Measurements from ENCODE around the genes CARMIL3, DCAF11, REC8, TM9SF1 and NFATC4.

- CAGE, long polyA plus RNA: no peak
- RRBS: no CpG with 5 or more reads among the region's 15 CpGs
These were observed 39.4 kb downstream of the ZFHX2 start for GRCh38 chr14:23512044-23512676.

- CAGE, long polyA plus RNA: no peak
- RRBS: no CpG with 5 or more reads among the region's 7 CpGs
These were observed 23.9 kb upstream of the JPH4 start for GRCh38 chr14:23602411-23602950.

DNA sequence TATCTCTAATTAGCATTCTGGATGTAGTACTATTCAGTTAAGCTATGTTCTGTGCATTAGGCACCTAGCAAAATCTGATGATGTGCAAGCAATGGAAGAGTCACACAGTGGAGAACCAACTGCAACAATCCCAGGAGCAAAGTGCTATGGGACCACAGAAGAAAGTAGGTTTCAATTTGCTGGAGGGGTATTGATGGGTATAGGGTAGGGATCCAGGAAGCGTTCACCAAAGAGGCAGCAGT, 27.3 kb downstream of the DHRS2 start:
- CAGE, long polyA plus RNA: no peak
- RRBS: no CpG with 5 or more reads among the region's 1 CpG

- CAGE, long polyA plus RNA: no peak
- RRBS: no CpG with 5 or more reads among the region's 9 CpGs
These were observed 58.2 kb downstream of the DHRS2 start for GRCh38 chr14:23694059-23695014.

DNA sequence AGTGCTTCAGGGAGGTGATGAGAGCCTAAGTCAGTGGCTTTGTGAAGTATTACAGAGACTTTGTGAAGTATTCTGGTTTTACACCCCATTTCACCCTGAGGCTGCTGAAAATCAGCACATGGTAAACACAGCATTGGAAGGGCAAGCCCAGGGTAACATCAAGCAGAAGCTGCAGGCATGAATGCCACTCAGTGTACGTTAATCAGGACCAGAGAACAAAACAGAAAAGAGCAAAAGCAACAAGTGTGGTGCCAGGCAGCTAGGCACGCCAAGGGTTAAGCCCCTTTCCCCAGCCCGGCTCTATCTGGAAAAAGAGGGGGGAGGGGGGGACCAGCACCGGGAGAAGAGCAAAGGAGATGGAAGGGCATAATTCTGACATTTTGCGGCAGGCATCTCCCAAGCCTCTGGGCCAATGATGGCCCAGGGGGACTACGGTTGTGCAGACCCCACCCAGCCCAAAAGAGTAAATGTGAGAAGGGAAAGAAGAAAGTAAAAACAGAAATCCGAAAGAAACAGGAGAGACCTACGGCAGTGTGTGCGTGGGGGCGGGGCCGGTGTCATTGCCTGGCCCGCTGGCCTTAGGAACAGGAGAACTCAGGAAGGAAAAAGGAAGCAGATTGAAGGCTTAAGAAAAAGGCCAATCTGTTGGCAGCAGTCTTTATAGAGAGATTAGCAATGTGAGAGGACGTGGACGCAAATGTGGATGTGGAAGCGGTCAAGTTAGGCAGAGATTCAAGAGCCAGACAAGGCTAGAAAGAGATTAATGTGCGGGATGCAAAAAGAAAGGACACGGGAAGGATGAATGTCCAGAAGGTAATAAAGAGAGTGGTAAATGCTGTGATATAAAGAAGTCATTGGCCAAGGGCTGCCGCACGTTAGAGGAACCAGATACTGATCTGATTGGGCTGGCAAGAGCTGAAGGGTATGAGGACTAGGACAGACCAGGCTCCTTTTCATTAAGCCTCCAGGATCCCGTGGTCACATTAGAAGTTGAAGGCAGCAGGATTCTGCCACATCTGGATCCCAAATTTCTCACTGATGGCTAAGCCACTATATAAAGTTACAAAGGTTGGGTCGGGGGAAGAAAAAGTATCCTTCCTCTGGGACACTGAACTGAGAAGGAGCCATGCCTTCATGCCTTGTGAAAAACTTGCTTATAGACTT, 59.2 kb downstream of the DHRS2 start:
- CAGE, long polyA plus RNA: no peak
- RRBS: no CpG with 5 or more reads among the region's 21 CpGs

- CAGE, long polyA plus RNA: no peak
- RRBS: 2% methylated on average over 36 of the region's 81 CpGs
These were observed at the start of gene CARMIL3 for GRCh38 chr14:24051153-24052278. CARMIL3 (plus strand) TSS chr14:24052009.

GRCh38 chr14:24094892-24096078, 1.2 kb downstream of the PCK2 start:
- CAGE, long polyA plus RNA: no peak
- RRBS: no CpG with 5 or more reads among the region's 24 CpGs

DNA sequence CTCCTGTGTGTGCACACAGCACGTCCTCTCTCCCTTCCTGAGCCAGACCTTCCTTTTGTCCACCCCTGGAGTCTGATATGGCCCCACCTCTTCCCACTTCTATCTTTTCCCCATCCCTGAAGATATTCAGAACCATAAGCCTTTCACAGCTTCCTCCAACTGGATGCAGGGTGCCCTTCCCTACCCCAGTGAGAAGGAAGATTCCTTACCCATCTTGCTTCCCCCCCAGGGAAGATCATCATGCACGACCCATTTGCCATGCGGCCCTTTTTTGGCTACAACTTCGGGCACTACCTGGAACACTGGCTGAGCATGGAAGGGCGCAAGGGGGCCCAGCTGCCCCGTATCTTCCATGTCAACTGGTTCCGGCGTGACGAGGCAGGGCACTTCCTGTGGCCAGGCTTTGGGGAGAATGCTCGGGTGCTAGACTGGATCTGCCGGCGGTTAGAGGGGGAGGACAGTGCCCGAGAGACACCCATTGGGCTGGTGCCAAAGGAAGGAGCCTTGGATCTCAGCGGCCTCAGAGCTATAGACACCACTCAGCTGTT, 9.2 kb downstream of the PCK2 start:
- CAGE, long polyA plus RNA: no peak
- RRBS: 96% methylated on average over 5 of the region's 14 CpGs

DNA sequence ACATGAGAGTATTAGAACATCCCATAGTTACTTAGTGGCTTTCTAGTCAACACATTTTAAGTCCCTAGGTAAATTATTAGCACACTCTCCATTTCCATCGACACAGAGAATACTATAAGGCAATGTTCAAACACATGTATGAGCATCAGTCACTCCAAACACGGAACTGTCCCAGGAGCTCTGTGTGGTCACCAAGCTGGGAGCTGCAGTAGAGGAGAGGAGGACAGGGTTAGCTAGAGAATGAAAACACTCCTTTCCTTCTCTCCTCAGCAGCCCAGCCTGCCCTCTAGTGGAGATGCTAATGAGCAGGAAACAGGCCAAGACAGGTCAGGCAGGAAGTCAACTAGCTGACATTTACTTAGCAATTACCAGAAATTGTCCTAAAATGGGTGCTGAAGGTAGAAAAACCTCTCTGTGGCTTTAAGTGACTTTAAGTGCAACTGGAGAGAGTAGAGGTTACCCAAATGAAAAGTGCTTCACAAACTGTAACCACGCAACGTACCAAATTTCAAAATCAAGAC, 5.8 kb upstream of the DCAF11 start:
- CAGE, long polyA plus RNA: no peak
- RRBS: no CpG with 5 or more reads among the region's 4 CpGs

DNA sequence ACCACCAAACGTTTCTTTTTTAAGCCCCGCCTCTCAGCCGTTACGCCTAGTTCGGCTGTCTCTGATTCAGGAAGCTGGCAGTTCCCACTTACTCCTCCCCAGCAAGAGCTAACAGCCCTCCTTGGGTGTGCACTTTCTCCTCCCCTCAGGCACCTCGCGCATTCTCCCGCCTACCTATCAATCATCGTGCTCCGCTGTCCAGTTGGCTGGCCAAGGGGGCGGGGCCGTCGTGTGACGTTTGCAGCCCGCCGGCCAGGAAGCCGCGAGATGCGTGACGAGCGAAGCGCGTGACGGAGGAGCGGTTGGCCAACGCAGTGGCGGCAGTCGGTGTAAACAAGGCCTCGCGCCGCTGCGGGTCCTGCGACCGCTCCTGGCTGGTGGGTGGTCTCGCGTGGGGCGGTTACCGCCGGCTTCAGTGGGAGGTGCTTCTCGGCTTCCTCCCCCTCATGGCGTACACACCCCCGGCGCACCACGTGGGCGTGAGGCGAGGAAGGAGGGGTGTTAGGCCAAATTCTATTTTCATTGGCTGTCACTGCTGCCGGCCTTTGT, at the start of gene DCAF11:
Gene DCAF11, plus strand, starts transcription at position 230 of the 549 bp plus-strand sequence.
- CAGE, long polyA plus RNA: start-site peak on the plus strand centred at position 265 of the sequence, 28 bp wide, 98 and 92 reads in 2 replicates
- RRBS: 2% methylated on average over 9 of the region's 47 CpGs

DNA sequence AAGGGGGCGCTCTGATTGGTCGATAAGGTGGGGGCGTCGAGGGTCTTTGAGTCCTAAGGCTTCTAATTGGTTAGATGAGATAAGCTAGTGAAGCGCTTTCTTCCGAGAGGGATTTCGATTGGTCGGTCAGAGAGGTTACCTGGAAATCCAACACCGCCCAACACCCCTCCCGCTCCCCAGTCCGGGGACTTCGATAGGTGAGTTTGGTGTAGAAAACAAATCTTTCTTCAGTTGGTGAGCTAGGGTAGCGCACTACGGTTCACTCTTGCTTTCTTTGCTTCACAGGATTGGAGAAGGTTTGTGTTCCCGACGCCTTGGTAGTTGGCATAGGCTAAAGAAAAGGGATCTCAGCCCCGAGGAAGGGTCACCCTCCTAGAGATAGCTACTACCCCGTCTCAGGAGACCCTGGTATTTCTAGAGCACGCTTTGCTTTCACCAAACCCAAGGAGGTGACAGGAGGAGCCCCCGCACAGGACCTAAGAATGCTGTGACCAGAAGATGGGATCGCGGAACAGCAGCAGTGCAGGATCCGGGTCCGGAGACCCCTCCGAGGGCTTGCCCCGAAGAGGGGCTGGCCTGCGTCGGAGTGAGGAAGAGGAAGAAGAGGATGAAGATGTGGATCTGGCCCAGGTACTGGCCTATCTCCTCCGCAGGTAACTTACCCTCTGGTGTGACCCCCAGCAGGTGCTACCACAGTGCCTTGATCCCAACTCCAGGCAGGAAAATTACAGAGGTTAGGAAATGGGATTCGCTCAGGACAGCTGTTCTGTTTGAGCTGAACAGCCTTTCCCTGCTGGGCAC, 548 bp upstream of the NRL start:
- CAGE, long polyA plus RNA: start-site peak on the plus strand centred at position 134 of the sequence, 105 bp wide, 148 and 98 reads in 2 replicates
- RRBS: no CpG with 5 or more reads among the region's 30 CpGs

GRCh38 chr14:24161886-24162515, 936 bp downstream of the IRF9 start:
- CAGE, long polyA plus RNA: no peak
- RRBS: no CpG with 5 or more reads among the region's 8 CpGs

GRCh38 chr14:24171435-24172387, at the start of gene REC8:
REC8 (plus strand) TSS chr14:24172080.
- CAGE, long polyA plus RNA: no peak
- RRBS: no CpG with 5 or more reads among the region's 67 CpGs

DNA sequence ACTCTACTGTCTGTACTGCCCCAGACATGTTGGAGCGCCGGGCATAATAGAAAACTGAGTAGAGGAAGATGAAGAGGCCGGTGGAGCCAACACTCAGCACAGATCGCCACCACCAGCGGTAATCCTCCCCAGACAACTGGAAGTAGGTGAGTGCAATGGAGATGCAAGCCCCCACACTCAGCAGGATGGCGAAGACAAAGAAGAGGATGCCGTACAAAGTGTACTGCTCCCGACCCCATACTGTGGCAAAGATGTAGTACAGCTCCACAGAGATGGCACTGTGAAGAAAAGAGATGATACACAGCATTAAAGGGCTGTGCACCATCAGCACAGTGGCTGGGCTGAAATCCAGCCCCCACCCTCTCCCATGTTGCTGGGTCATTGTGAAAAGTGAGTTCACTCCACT, 918 bp upstream of the IPO4 start:
- CAGE, long polyA plus RNA: no peak
- RRBS: no CpG with 5 or more reads among the region's 8 CpGs

- CAGE, long polyA plus RNA: start-site peak on the minus strand at chr14:24195423-24195479, 336 and 389 reads in 2 replicates; start-site peak on the minus strand at chr14:24195550-24195645, 394 and 363 reads in 2 replicates
- RRBS: 1% methylated on average over 41 of the region's 92 CpGs
These were observed at the start of gene TM9SF1 for GRCh38 chr14:24195159-24196143. TM9SF1 (minus strand) TSS chr14:24195441.

- CAGE, long polyA plus RNA: no peak
- RRBS: no CpG with 5 or more reads among the region's 25 CpGs
These were observed 667 bp downstream of the DHRS1 start for GRCh38 chr14:24298690-24299536.

DNA sequence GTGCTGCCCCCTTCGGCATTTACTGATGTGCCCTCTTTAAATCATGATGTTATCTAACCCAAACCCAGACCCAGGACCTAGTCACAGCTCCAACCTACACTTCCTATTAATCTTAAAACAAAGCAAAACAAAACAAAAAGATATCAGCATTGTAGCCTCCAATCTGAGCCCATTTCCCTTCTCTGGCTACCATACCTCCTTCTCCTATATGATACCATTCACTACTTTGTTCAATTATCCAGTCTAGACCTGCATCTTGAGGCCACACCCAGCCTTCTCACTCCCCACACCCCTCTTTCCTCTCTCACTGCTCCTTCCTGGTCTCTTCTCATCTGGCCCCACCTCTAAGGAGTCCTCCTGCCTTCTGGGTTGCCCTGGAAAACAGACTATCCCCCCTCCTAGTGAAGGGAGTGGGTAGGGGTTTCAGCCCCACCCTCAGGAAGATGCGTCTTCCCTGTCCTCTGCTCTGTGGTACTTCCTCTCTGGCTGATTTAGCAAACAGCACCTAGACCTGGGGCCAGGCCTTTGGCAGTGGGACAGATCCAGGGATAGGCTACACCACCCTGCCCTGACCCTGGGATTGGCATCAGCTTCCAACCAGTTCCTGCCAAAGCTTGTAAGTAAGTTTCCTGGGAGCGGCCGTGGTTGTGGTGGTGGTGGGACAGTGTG, 3.2 kb downstream of the LTB4R start:
- CAGE, long polyA plus RNA: no peak
- RRBS: no CpG with 5 or more reads among the region's 4 CpGs

- CAGE, long polyA plus RNA: no peak
- RRBS: no CpG with 5 or more reads among the region's 8 CpGs
These were observed 1.1 kb downstream of the RIPK3 start for GRCh38 chr14:24338678-24339084.

DNA sequence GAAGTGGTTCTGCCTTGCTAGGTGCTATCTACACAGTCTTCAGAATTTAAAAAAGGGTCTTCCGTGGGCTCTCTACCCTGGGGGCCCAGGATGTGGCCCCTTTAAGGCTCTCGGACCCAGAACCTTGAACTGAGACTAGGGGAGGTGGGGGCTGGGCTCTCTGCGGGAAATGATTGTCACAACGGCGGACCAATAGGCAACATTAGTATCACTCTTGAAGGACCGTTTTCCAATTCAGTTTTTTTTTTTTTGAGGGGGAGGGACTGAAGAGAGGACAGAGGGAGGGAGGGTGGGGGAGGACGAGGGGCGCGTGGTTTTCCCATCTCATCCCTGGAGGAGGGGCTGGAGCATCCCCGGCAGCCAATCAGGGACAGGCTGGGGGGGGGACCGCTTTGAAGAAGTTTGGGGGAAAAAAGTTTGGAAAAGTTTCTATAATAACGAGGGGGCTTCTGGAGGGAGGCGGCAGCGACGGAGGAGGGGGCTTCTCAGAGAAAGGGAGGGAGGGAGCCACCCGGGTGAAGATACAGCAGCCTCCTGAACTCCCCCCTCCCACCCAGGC, at the start of gene NFATC4:
Gene NFATC4, plus strand, starts transcription at position 430 of the 559 bp plus-strand sequence.
- CAGE, long polyA plus RNA: no peak
- RRBS: no CpG with 5 or more reads among the region's 16 CpGs

GRCh38 chr14:24632317-24632790, 1.6 kb downstream of the GZMB start:
- CAGE, long polyA plus RNA: no peak
- RRBS: no CpG with 5 or more reads among the region's 4 CpGs